NCI-H460 (cell line): ENCODE results near the gene UVSSA.

DNA sequence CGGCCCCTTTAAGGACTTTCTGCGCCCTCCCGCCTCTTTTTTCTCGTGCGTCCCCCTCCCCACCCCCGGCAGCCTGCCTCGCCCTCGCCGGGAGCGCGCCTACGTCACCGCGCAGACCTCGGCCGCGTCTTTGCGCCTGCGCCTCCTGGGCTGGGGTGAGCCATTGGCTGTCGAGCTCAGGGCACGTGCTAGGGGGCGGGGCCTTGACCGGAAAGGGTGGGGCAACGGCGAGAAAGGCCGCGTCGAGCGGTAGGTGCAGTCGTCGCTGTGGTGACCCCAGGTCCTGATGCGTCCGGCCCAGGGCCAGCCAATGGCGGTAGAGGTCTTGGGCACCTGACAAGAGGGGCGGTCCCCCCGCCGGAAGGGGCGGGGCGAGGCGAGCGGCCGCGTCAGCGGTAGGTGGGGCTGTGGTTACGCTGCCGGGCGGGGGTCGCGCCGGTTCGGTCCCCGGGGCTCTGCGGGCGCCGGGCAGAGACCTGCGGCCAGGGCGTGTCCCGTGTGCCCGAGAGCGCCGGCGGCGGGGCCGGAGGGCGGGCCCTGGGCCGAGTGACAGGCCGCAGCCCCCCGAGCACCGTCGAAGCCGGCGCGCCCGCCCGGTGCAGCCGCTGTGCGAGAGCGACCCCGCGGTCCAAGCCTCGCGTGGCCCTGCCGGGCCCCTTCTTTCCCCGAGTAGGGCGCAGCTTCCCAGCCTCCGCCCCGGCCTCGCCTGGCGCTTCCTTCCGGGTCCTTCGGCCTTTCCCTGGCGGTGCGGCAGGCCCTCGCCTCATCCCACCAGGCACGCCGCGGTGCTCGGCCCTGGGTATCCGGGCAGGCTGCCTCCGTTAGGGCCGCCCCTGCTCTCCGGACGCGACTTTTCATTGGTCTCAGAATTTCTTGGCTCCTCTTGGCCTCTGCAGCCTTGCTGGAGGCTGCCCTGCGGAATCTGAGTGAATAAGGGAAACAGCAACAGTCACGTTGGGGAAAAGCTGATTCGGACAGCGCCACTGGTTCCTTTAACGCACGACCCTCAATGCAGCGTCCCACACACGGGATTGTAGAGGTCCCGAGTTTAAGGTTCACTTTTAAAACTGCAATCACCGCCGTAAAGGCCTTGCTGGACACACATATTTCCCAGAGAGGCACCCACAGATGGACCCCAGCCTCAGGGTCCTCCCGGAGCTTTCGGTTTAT is at the start of gene UVSSA:
Gene UVSSA, plus strand, starts transcription at position 374 of the 1,170 bp plus-strand sequence.
RAMPAGE:
- cytosol, long total RNA = start-site peak on the plus strand centred at position 370 of the sequence, 20 bp wide, 75 and 23 reads in 2 replicates
- long total RNA = start-site peak on the plus strand centred at position 369 of the sequence, 18 bp wide, 16 and 32 reads in 2 replicates
- nucleus, long total RNA = no peak

RAMPAGE:
- cytosol, long total RNA = no peak
- long total RNA = no peak
- nucleus, long total RNA = no peak
These were observed 2.6 kb downstream of the UVSSA start for GRCh38 chr4:1349341-1350347.

DNA sequence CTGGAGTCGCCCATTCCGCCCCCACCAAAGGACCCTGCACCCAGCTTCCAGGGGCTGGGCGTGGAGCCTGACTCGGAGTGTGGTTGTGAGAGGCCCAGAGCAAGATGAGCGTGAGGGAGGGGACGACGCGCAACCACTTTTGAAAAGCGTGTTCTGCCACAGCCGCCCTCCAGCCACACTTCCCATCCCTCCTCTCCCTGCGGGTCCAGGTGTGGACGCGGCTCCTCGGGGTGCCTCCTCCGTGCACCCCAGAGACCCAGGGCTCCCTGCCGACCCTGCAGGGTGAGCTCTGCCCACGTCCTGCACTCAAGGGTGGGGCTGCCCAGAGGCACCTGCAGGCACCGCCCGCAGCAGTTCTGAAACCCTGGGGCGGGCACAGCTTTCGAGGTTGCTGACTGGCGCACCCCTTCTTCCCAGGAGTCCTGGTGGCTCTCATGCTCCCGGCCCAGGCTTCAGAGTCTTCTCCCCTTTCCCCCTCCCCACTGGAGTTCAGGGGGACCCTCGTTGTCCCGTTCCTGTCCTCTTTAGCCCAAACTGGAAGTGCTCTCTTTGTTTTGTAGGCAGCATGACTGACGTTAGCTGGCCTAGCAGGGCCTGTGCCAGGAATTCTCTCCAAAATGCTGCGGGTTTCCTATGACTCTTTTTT is 78.6 kb downstream of the FAM53A start:
RAMPAGE:
- cytosol, long total RNA = no peak
- long total RNA = no peak
- nucleus, long total RNA = no peak

RAMPAGE:
- cytosol, long total RNA = no peak
- long total RNA = no peak
- nucleus, long total RNA = no peak
These were observed 7.6 kb upstream of the FAM53A start for GRCh38 chr4:1691649-1692192.

RAMPAGE:
- cytosol, long total RNA = no peak
- long total RNA = no peak
- nucleus, long total RNA = no peak
These were observed 8.9 kb upstream of the FAM53A start for GRCh38 chr4:1692691-1693705.

GRCh38 chr4:1728095-1728714 is 6.9 kb downstream of the TACC3 start:
RAMPAGE:
- cytosol, long total RNA = no peak
- long total RNA = no peak
- nucleus, long total RNA = no peak

GRCh38 chr4:1759329-1759857 is 33.7 kb upstream of the FGFR3 start:
RAMPAGE:
- cytosol, long total RNA = no peak
- long total RNA = no peak
- nucleus, long total RNA = no peak

RAMPAGE:
- cytosol, long total RNA = no peak
- long total RNA = no peak
- nucleus, long total RNA = no peak
These were observed 12.1 kb downstream of the FGFR3 start for GRCh38 chr4:1805208-1805560.

GRCh38 chr4:1852679-1853474 is 3.1 kb downstream of the LETM1 start:
RAMPAGE:
- cytosol, long total RNA = no peak
- long total RNA = no peak
- nucleus, long total RNA = no peak

GRCh38 chr4:1871761-1871999 is 487 bp downstream of the NSD2 start:
RAMPAGE:
- cytosol, long total RNA = no peak
- long total RNA = no peak
- nucleus, long total RNA = no peak

DNA sequence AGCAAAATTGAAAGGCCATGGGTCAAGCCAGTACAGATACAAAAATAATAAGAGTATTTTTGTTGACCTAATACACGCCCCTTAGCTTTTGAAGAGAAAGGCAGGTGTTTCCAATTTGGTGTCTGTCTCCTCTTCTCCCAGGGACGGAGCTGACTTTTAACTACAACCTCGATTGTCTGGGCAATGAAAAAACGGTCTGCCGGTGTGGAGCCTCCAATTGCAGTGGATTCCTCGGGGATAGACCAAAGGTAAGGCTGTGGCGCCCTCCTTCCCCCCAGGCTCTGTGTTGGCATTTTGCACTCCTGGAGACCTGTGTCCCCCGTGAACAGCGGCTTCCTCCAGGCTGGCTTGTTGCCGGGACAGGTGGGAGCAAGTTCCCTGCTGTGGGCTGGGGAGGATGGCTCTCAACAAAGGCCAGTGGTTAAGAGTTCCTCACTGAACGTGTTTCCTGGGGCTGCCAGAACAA is 33.6 kb downstream of the NELFA start:
RAMPAGE:
- cytosol, long total RNA = no peak
- long total RNA = no peak
- nucleus, long total RNA = no peak

DNA sequence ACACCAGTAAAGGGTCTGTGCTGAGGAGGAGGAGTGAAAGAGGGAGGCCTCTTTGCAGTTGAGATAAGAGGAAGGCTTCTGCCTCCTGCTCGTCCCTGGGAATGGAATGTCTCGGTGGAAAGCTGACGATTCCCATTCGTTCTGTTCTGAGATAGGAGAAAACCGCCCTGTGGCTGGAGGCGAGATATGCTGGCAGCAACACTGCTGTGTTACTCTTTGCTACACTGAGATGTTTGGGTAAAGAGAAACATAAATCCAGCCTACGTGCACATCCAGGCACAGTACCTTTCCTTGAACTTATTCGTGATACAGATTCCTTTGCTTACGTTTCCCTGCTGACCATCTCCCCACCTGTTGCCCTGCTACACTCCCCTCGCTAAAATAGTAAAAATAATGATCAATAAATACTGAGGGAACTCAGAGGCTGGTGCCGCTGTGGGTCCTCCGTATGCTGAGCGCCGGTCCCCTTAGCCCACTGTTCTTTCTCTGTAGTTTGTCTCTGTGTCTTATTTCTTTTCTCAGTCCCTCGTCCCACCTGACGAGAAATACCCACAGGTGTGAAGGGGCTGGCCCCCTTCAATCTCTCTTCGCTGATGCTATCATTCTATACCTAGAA is 13.1 kb upstream of the NELFA start:
RAMPAGE:
- cytosol, long total RNA = no peak
- long total RNA = no peak
- nucleus, long total RNA = no peak

DNA sequence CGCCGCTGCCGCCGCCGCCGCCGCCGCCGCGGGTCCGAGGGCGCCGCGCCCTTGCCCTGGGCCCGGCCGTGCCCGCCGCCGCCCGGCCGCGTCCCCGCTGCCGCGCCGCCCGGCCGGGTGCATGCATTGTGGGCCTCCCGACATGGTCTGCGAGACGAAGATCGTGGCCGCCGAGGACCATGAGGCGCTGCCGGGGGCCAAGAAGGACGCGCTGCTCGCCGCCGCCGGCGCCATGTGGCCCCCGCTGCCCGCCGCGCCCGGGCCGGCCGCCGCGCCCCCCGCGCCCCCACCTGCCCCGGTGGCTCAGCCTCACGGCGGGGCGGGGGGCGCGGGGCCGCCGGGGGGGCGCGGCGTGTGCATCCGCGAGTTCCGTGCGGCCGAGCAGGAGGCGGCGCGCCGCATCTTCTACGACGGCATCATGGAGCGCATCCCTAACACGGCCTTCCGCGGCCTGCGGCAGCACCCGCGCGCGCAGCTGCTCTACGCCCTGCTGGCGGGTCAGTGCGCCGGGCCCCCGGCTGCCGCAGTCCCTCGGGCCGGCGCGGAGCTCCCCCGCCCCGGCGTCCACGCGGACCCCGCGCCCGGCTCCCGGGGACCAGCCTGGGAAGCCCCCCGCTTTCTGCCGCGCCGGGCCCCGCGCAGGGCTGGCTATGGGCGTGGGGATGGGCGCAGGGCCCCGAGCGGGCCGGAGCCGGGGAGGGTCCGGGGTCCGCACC is 422 bp downstream of the NAT8L start:
RAMPAGE:
- cytosol, long total RNA = no peak
- long total RNA = no peak
- nucleus, long total RNA = no peak

RAMPAGE:
- cytosol, long total RNA = no peak
- long total RNA = no peak
- nucleus, long total RNA = no peak
These were observed 12.9 kb downstream of the NAT8L start for GRCh38 chr4:2071821-2072601.

GRCh38 chr4:2389651-2390081 is 28.8 kb downstream of the ZFYVE28 start:
RAMPAGE:
- cytosol, long total RNA = no peak
- long total RNA = no peak
- nucleus, long total RNA = no peak

DNA sequence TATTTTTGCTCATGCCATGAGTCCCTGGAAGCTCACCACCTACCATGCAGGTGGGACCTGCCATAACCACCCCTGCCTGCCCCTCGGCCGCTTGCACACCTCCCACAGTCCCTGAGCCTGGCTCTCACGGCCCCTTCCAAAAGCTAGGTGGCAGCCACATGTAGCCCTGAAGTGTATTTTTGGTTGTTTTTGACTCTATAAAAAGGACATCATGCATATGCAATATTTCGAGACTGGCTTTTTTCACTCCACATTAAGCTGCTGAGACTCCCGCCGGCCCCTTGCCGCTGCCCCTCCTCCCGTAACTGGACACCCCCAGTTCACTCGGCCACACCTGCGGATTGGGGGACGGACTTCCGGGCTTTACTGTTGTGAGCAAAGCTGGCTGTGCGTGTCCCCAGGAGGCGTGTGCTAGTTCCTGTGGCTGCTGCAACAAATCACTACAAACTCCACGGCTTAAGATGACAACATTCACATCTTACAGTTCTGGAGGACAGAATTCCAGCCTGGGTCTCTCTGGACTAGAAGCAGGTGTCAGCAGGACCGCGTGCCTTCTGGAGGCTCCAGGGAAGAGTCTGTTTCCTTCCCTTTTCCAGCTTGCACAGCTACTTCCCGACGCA is 24.9 kb downstream of the ZFYVE28 start:
RAMPAGE:
- cytosol, long total RNA = no peak
- long total RNA = no peak
- nucleus, long total RNA = no peak

RAMPAGE:
- cytosol, long total RNA = no peak
- long total RNA = no peak
- nucleus, long total RNA = no peak
These were observed 9.5 kb downstream of the RNF4 start for GRCh38 chr4:2478256-2479012.

DNA sequence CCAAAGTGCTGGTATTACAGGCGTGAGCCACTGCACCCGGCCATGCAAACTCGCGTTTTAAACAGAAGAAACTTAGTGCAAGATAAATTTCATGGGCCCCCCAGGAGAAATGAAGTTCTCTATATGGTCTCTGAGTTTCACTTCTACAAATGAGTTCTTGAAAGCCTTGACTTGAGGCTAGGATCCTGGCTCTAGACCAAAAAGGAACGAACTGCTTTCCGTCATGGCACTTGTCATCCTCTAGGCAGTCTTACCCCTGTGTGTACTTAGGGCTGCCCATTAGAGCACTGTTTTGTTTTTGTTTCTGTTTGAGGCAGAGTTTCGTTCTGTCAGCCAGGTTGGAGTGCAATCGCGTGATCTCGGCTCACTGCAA is 29.0 kb downstream of the RNF4 start:
RAMPAGE:
- cytosol, long total RNA = no peak
- long total RNA = no peak
- nucleus, long total RNA = no peak

RAMPAGE:
- cytosol, long total RNA = no peak
- long total RNA = no peak
- nucleus, long total RNA = no peak
These were observed 20.8 kb upstream of the FAM193A start for GRCh38 chr4:2515323-2516316.

DNA sequence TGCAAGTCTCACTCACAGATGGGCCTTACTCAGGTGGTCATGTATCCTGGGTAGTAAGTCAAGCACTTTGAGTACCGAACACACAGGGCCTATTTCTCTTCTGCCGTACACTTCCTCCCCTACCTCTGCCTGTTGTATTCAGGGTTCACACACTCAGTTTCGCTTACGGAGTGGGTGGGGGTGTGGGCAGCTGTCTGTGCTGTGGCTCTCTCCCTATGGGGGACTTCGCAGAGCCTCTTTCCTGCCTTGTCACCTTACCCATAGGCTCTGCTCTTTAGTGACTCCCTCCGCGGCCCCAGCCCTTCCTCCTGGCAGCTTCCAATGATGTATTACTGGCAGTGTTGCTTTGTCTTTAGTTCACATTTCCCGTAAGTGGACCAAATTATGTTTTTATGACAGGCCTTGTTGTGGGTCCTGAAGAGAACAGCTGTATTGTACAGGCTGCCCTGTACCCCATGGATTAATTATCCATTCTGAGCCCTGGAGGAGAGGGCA is 34.4 kb downstream of the FAM193A start:
RAMPAGE:
- cytosol, long total RNA = no peak
- long total RNA = no peak
- nucleus, long total RNA = no peak